CMK (cell line): Measurements from ENCODE around the genes TSC22D2, SIAH2 and MINDY4B.

DNA sequence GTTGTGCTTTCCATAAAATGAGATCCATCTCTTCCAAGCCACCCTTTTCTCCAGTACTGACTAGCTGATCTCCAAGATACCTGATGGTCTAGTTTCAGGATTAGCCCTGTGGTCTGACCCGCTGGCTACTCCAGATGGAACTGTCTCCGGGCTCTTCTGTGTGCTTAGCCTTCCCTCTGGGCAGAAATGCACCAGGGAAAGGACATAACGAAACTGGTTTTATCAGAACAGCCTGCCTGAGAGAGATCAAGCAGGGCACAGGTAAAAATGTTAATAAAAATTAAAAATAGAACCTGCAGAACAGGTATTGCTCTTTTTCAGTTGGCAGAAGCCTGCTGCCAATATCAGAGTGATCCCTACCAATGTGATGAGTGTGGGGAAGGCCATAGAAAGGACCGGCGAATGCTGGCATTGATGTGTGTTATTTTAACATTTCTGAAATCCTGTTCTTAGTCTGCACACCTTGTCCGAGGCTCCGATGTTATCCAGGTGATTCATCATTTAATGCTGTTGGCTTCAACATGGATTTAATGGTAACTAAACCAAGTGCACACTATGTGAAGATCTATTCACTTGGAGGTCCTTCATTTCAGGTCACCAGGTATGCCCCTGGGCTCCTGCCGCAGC lies 169.6 kb upstream of the TSC22D2 start:
- RRBS, result no CpG with 5 or more reads among the region's 8 CpGs

DNA sequence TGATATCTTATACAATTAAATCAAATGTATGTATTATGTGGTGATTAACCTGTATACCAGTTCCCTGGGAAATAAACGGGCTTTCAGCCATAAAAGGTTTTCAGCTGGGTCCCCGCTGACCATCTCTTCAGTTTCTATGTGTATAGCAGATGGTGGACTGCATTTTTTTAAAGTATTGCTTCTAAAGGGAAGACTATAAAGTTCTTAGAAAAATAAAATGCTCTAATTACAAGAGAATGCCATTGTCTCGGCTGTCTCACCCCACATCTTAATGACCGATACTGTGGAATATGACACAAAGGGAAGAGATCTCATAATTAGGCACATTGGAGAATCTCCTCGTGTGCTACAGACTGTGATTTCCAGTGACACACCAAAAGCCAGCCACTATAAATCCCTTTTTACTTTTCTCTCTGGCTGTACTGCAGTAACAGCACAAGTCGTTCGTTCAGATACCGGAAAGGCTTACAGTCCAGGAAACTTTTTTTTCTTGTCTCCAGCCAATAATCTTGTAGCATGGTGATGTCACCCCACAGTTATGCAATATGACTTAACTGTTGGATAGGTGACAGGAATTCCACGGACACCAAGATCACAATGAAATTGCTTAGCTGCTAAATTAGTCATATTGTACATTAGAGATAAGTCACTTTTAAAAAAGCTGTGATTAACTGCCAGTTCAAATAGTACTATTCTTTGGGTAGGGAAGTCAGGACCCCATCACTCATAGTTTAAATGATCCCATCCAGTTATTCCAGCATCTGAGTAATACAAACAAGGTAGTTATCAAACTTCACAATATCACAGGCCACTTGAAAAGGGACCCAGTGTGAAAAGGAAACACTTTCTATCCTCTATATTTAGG lies 36.4 kb upstream of the TSC22D2 start:
- RRBS, result no CpG with 5 or more reads among the region's 9 CpGs

DNA sequence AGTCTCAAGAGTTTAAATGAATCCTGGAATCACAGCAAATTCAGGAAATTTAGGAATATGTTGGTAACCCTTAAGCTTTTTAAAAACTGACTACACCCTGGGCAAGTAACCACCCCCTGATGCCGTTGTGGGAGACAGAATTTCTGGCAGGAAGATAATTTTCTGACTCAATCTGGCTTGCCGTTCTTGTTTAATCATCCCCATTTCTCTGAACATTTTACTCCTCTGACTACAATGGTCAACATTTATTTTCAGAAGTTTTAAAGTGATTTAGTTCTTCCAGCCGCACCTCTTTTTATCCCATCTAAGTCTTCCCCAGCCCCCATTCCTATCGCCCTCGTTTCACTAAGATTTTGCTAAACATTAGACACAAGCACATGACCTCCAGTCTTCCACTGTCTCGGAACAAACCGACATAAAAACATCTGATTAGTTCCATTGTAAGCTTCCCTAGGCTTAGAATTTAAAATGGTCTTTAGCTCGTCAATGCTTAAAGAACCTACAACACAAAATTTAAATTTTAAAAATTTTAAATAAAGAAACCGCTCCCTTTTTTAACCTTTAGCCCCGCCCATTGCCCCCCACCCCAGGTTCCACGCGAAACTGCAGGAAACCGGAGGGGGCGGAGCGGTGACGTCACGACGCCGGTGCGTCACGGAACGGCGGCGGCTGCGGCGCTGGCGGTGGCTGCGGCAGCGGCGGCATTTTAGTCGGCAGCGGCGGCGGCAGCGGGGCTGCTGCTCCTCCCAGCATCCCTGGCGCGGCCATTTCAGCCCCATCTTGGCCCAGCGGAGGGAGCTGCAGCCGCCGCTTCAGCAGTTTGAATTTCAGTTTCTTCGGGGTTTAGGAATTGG lies at the start of gene TSC22D2:
TSC22D2 (plus strand) TSS at position 709 of the 854 bp plus-strand sequence.
- RRBS, result no CpG with 5 or more reads among the region's 41 CpGs

DNA sequence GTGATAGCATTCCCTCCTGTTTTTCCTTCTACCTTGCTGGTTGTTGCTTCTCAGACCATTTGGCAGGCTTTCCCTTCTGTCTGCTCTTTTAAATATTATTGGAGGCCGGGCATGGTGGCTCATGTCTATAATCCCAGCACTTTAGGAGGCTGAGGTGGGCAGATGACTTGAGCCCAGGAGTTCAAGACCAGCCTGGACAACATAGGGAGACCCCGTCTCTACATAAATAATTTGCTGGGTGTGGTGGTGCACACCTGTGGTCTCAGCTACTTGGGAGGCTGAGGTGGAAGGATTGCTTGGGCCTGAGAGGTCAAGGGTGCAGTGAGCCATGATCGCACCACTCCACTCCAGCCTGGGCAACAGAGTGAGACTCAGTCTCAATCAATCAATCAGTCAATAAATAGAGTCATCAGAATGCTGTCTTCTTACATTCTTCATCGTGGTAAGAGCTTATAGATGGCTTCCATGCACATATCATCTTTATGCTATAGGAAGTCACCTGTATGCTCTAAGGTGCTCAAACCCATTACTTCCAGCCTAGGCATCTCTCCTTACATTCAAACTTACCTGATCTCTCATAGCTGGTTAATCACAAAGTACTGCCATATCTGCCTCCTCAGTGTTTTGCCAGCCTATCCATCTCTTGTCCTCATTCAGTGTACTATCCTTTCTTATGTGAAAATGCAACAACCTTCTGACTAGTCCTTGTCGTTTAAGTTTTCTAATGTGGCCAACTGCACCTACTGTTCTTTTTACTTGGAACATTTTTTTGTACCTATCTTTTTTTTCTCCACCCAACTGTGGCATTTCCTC lies 33.5 kb downstream of the TSC22D2 start:
- RRBS, result no CpG with 5 or more reads among the region's 5 CpGs

DNA sequence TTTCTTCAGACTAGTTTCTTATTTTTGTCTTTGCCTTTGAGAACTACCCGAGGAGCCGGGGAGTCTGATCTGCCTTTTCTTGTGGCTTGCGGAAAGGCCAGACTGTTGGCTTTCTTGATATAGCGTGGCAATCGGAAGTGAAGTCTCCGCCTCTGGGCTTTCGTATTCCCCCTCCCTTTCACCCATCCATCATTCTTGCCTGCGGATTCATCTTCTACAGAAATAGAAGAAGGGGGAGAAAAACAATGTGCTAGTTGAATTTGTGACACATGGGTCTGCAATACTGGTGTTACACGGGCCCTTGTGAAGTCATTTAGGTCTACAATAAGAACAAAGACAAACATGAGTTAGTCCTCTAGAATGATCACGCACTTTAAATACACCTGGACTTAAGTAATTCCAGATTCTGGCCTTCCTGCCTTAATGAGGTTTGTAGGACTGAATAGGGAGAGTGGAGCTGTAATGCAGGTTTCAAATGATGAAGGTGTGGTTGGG lies 319 bp downstream of the EIF2A start:
- RRBS, result no CpG with 5 or more reads among the region's 10 CpGs

DNA sequence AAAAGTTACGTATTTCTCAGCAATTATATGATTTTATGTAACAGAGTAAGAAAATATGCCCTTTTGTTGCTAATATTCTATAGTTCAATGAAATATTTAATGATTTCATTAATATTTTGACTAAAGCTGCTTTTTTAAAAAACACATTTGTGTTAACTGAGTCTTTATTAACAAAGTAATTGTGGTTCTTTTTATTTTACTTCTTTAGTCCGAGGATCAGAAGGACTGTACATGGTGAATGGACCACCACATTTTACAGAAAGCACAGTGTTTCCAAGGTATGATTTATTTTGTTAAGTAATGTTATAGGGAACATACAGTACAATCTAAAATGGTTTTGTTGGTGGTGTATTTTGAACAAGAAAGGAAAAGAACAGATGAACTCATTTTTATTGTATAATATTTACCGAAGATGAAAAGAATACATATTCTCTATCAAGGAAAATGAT lies 5.6 kb downstream of the EIF2A start:
- RRBS, result no CpG with 5 or more reads among the region's 3 CpGs

- RRBS, result no CpG with 5 or more reads among the region's 3 CpGs
These were observed 4.5 kb downstream of the ERICH6 start for GRCh38 chr3:150699135-150699727.

DNA sequence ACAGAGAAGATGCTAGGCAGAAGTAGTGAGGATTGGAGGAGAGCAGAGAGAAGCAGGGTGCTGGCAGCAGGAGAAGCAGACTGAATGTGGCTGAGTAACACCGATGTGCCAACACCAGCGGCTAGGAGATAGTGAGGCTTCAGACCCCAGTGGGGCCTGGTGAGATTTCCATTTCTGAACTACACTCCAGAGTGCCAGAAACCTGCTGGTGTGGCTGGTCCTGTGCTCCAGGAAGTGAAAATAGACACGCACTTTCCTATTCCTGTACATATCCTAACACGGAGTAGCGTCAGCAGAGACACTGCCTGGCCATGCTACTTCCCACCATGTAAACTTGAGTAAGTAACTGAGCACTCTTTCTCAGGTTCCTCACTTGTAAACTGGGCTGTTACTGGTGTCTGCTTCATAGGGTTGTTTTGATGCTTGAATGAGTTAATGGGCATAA lies 22.6 kb upstream of the ERICH6 start:
- RRBS, result no CpG with 5 or more reads among the region's 5 CpGs

DNA sequence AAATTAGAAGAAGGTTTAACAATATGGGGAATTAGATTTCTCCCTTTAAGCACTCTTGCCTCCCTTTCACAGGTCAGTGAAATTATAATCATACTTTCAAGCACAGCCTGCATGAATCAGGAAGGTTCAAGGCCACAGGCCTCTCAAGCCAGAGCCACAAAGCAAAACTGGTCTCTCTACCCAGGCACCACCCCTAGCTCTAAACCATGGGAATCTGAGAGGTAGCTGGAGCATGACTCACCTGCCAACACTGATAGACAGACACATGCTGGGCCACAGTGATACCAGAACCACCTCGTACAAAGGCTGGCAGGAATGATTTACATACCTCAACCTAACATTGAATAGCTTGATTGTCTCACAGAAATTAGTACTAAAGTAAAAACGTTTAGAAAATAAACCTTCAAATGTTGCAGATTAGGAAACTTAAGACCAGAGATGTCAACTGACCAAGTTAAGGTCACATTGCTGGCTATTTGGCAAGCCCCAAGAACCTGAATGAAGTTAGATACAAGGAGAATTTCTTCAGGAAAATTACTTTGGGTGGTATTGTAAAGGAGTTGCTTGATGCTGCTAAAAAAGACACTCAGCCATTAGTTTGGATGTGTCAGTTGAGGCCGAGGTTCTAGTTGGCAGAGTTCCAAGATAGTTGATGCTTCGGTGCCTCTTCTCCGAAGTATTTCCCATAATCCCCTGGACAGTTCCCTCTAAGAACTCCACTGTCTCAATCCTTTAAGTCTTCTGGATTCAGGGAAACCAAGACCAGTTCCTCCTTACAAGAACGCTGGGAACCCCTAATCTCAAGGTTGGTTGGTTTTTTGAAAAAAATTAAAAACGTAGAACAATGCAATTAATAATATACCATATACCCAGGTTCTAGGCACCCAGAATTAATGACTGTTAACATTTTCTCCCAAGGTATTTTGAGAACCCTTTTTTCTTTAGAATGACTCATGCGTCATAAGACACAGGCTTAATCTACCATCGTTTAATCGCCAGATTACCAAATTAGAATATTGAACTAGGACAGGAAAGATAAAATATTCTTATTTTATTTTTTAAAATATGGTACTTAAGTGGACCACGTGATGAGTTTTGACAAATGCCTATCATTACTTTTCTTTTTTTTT lies 24.3 kb downstream of the SIAH2 start:
- RRBS, result no CpG with 5 or more reads among the region's 11 CpGs

DNA sequence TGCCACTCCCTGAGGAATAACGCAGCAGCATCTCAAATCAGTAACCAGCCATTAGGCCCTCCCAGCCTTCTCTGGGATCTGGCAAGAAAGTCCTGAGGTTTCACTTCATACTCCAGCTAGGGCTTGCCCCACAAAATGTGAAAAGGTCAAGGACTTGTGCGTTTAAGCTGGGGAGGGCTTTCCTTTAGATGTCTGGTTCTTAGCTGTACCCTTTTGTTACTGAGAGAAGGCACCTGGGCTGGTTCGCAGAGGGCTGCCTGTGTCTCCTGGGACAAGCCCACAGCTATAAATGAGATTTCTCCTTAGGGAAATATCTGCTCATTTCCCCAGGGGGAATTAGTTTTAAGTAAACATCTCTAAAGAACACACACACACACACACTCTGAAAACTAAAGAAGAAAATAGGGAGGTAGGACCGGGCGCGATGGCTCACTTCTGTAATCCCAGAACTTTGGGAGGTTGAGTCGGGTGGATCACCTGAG lies 15.7 kb downstream of the SIAH2 start:
- RRBS, result no CpG with 5 or more reads among the region's 7 CpGs

DNA sequence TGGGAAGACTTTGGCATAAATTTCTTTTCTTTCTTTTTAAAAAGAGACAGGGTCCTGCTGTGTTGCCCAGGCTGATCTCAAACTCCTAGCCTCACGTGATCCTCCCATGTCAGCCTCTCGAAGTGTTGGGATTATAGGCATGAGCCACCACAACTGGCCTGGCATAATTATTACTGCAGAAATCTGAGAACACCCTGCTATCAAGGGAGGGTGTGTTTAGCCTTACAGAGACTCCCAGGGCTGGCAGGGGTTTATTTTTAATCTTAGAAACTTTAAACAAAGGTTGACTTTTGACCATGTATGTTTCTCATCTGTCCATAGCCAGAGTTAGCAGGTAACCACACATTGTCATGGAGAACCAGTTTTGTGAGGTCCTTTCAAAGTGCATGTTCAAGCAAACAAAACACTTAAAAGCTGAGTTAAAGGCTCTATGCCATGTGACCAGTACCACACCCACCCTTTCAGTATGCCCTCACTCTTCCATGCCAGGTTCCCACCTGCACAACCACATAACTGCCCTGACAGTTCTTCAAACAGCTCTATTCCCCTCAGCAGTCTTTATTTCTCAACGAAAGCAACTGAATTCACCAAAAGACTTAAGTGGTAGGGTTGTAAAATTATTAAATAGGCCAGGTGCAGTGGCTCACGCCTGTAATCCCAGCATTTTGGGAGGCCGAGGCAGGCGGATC lies 11.1 kb downstream of the SIAH2 start:
- RRBS, result no CpG with 5 or more reads among the region's 6 CpGs

GRCh38 chr3:150760417-150761281 lies 2.3 kb downstream of the SIAH2 start:
- RRBS, result no CpG with 5 or more reads among the region's 7 CpGs

GRCh38 chr3:150761301-150762246 lies 1.4 kb downstream of the SIAH2 start:
- RRBS, result no CpG with 5 or more reads among the region's 28 CpGs

GRCh38 chr3:150763033-150763708 lies at the start of gene SIAH2:
Gene SIAH2, minus strand, starts transcription at chr3:150763169.
- RRBS, result under 1% methylated on average over 51 of the region's 80 CpGs

DNA sequence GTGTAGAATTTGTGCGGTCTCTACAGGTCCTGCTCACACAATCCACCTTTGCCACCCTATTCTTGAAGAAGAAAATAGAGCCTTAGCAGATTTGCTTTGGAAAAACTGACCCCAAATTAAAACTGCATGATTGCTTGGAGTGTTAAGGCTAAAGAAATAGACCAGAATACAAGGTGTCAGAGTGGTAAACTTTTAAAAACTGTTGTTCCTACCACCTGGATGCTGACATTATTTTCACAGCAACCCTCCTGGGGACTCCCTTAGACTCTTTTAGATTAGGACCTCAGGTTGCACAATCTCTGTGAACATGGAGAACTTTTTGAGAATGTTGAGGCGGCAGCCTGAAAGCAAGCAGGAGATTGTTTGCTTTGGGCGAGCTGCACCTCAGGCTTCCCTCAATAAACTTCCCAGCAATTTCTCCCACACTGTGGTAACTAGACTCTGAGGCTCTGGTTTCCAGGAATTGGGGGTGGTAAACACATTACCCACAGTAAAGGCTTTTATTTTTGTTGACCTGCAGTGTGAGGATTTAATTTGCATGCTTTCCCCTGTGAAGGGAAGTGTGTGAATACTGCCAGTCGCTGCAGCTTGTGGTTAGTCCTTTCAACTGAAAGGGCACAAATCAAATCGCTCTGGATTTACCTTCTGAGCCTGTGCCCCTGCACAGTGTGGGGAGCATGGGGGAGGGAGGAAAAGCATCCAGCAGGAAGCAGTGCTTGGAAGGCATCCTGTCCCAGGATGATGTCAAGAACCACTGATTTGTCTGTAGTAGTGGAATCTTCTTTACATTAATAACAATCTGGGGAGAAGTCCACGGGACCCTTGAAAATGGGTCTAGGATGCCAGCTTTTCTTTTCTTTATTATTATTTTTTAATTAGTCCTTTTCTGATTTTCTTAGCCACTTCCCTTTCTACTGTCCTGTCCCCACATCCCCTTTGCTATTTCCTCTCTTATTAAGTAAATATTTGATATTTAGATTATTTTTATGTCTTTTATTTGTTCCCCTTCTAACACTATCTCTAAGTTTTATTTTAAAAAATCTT lies 35.3 kb upstream of the SIAH2 start:
- RRBS, result no CpG with 5 or more reads among the region's 6 CpGs

GRCh38 chr3:150905223-150905597 lies at the start of gene MINDY4B:
Gene MINDY4B, minus strand, starts transcription at chr3:150905439.
- RRBS, result no CpG with 5 or more reads among the region's 4 CpGs

GRCh38 chr3:151086500-151087638 lies 1.4 kb downstream of the MED12L start:
- RRBS, result 8% methylated on average over 36 of the region's 85 CpGs

- RRBS, result no CpG with 5 or more reads among the region's 2 CpGs
These were observed 3.1 kb downstream of the GPR171 start for GRCh38 chr3:151200014-151200261.

- RRBS, result no CpG with 5 or more reads among the region's 6 CpGs
These were observed 27.6 kb upstream of the GPR171 start for GRCh38 chr3:151230515-151231153.